Pericardium (tissue), 1 donor: ENCODE measurements around the genes RDH14 and OSR1.

DNA sequence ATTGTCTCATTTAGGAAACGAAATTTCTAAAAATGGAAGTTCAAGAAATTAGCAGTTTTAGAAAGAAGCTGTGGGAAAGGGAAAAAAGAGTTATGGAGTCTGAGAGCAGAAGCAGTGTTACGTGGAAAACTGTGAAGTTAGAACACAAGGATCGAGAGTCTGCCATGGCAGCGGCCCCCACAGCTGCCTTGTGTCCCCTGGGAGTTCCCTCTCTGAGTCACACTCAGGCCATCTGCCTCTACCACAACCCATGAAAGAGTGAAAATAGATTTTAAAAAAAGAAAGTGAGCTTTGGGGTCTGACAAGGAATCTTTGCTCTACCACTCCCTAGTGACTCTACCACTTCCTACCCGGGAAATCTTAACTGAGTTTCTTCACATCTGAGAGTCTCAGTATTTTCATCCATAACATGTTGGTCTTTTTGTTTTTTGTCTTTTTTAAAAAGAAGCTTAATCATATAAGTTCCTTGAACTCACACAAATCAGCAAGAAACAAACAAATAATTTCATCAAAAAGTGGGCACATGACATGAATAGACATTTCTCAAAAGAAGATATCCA is 2.5 kb upstream of the MSGN1 start:
- RRBS, result no CpG with 5 or more reads among the region's 5 CpGs

DNA sequence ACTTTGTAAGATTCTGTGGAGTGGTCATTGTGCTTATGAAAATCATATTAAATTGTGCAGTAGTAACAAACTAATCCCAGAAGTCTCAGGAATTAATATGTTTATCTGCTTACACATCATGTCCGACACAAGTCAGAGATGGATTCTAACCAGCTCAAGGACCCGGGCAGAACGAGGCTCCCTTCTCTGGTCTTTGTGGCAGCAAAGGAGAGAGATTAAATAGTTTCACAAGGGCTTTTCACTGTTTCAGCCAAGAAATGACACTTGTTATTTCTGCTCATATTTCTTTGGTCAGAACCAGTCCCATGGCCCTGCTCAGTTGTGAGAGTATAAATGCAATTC is 104.6 kb downstream of the RDH14 start:
- RRBS, result no CpG with 5 or more reads among the region's 3 CpGs

GRCh38 chr2:18480023-18480576 is 80.4 kb downstream of the RDH14 start:
- RRBS, result no CpG with 5 or more reads among the region's 5 CpGs

- RRBS, result under 1% methylated on average over 8 of the region's 27 CpGs
Observed at GRCh38 chr2:18560552-18561016, at the start of gene RDH14. RDH14 (minus strand) TSS chr2:18560653.

- RRBS, result no CpG with 5 or more reads among the region's 5 CpGs
Observed at GRCh38 chr2:18729787-18730364, 140.5 kb upstream of the NT5C1B start.

DNA sequence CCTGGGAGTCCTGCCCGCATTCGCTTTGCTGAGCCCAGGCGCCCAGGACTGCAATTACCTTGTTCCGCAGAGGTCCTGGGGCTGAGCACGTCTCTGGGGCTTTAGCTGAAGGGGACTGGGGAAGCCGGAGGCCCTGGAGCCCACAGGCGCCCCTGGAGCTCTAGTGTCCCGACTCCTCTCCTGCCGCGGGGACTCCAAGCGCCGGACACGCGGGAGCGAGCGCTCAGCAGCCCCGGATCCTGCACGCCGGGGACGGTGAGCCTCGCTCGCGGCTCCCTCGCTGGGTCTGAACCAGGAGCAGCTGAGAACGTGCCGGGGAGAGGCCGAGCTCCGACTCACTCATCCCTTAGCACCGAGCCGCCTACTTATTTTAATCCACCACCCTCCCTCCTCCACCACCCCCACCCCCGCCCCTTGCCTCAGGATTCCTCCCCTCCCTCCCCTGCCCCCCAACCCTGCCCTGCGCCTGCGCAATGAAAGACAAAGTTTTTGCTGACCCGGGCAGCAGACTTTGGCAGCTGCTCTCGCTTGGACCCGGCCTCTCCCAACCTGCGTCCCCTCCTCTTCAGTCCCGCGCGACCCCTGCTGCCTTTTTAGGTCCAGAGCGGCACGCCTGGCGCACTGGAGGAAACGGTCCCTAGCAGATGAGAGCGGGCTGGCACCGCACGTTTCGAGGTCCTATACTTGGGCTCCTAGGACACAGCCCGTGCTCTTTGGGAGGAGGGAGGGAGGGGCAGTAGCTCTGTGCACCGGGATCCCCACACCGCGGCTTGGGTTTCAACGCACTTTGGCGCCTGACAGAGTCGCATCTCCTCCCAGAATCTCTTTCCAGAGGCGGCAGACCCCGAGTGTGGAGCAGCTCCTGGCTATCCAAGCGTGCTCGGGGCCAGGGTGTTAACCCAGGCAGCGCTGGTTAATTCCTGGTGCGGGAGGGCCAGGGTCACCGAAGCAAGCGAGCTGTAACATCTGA is at the start of gene OSR1:
OSR1 (minus strand) TSS at position 341 of the 970 bp plus-strand sequence.
- RRBS, result 1% methylated on average over 17 of the region's 63 CpGs

GRCh38 chr2:19868582-19869699 is 32.8 kb downstream of the TTC32 start:
- RRBS, result 11% methylated on average over 21 of the region's 58 CpGs

GRCh38 chr2:20151037-20151657 is 73.8 kb downstream of the SDC1 start:
- RRBS, result no CpG with 5 or more reads among the region's 6 CpGs

DNA sequence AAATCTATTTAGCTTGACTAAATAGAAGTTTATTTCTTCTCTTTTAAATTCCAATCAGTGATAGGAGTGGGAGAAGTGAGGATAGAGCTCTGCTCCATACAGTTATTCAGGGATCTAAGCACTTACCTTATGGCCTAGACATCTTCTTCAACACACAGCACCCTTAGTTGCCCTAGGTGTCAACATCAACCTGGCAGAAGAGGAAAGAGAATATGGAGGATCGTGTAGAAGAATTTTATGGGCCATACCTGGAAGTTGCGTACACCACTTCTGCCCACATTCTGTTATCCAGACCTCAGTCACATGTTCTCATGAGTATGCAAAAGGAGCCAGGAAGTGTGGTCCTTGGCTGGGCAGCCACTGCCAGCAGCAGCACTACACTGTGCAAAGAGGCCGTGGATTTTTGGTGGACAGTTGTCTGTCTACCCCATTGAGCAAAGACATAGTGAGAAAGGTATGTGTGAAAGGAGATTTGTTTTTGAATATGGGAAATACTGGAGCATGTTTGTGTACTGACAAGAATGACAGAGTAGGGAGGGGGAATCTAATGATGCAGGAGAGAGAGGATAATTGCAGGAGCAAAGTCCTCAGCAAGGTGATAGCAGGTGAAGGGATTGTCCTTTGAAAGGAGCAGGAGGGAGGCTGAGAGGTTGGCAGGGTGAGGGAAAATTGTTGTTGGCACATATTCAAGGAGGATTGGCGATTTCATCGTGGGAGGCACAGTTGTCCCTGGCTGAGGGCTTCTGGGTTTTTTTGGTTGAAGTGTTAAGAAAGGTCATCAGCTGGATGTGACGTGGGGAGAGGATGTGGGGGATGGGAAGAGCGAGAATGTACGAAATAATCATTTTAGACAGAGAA is 68.0 kb downstream of the SDC1 start:
- RRBS, result no CpG with 5 or more reads among the region's 8 CpGs

- RRBS, result no CpG with 5 or more reads among the region's 13 CpGs
Observed at GRCh38 chr2:20195175-20196046, 29.5 kb downstream of the SDC1 start.

- RRBS, result 66% methylated on average over 6 of the region's 17 CpGs
Observed at GRCh38 chr2:20196514-20197213, 28.3 kb downstream of the SDC1 start.

GRCh38 chr2:20220834-20221615 is 3.9 kb downstream of the SDC1 start:
- RRBS, result no CpG with 5 or more reads among the region's 4 CpGs

DNA sequence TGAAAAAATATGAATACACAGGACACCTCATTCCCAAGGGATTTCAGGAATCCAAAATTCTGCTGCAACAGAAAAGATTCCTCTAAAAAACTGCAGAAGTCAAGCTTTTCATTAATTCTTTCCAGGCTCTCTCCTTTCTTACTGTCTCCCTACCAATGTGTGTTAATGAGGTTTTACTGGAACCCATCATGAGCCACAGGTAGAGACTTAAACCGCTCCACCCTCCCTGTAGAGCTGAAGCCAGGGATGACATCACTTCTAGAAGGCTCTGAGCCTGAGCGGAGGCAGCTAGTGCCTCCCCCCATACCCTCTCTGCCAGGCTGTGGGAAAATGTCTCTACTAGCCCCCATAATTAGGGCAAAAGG is 3.3 kb downstream of the SDC1 start:
- RRBS, result no CpG with 5 or more reads among the region's 2 CpGs

- RRBS, result no CpG with 5 or more reads among the region's 2 CpGs
Observed at GRCh38 chr2:20285394-20285929, 60.5 kb upstream of the SDC1 start.

DNA sequence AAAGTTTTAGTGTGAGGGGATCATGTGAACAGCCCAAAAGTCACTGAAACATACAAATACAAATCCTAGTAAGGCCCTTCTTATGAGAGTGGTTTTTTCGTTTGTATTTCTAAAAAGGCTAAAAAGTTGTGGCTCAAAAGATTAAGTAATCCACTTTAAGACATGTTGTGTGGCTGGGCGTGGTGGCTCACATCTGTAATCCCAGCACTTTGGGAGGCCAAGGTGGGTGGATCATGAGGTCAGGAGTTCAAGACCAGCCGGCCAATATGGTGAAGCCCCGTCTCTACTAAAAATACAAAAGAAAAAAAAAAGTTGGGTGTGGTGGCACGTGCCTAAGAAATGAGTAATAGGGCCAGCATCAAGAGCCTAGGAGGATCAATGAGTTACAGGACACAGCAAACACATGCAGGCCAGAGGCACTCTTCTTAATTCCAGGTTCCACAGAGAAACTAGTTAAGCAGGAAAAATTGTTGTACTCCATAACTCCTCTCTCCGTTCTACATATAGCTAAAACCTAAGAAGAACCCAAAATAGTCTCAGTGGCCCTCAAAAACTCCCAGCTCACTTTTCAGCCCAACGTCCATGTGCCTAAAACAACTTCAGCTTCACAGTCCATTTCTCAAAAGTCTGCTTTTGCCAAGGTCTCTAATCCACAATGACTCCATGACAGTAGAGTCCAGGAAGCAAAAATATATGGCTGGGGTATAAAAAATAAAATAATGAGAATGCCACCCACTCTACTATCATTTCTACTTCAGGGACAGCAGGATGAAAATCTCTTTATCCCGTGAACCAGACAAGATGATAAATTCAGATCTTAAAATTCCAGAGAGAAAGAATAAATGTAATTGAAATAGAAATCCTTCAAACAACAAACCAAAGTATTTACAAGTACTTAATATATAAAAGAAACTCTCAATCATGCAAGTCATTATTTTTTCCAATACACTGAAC is 61.5 kb downstream of the PUM2 start:
- RRBS, result no CpG with 5 or more reads among the region's 8 CpGs

GRCh38 chr2:20291083-20291897 is 59.4 kb downstream of the PUM2 start:
- RRBS, result no CpG with 5 or more reads among the region's 10 CpGs

DNA sequence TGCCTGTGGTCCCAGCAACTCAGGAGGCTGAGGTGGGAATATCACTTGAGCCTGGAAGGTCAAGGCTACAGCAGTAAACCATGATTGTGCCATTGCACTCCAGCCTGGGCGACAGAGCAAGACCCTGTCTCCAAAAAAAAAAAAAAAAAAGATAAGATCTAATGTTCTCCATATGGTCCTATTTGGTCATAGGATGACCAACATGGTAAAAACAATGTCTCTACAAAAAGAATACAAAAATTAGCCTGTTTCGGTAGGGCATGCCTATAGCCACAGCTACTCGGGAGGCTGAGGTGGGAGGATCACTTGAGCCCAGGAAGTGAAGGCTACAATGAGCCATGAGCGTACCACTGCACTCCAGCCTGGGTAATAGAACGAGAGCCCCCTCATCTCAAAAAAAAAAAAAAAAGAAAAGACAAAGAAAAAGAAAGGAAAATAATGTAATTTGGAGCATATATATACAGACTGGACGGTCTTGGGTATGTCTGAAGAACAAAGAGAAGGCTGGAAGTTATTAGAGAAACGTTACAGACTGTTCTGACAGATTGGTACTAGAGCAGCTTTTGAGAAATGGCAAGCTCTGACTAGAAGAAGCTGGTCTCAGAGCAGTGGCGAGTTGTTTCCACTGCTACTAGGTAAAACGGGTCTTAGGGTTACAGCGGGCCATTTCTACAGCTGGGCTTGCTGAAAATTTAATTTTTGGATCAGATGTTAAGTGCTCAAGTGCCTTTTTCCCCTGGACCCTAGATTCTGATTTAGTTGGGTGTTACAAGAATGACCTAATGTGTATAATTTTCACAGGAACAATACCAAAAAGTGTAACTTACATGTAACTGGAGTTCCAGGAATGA is 21.4 kb downstream of the PUM2 start:
- RRBS, result no CpG with 5 or more reads among the region's 10 CpGs

DNA sequence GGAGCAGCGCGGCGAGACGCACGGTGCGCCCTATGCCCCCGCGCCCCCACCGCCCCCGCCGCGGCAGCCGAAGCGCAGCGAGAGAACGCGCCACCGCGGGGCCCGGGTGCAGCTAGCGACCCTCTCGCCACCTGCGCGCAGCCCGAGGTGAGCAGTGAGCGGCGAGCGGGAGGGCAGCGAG is 259 bp downstream of the RHOB start:
- RRBS, result under 1% methylated on average over 12 of the region's 29 CpGs

GRCh38 chr2:20449445-20450018 is 2.7 kb downstream of the RHOB start:
- RRBS, result no CpG with 5 or more reads among the region's 6 CpGs

GRCh38 chr2:20483172-20483953 is 36.5 kb downstream of the RHOB start:
- RRBS, result no CpG with 5 or more reads among the region's 7 CpGs